AG09319 (cell line): ENCODE data around the gene GTF2H2C.

GRCh38 chr5:69276439-69277195 lies 41.9 kb downstream of the CDK7 start:
- RRBS = no CpG with 5 or more reads among the region's 5 CpGs

GRCh38 chr5:69416062-69417246 lies 1.5 kb downstream of the MARVELD2 start:
- RRBS = no CpG with 5 or more reads among the region's 11 CpGs

- RRBS = no CpG with 5 or more reads among the region's 13 CpGs
These were observed 5.2 kb downstream of the MARVELD2 start for GRCh38 chr5:69419933-69420636.

GRCh38 chr5:69466591-69467006 lies 26.0 kb upstream of the OCLN start:
- RRBS = no CpG with 5 or more reads among the region's 10 CpGs

GRCh38 chr5:69502276-69503091 lies 9.9 kb downstream of the OCLN start:
- RRBS = no CpG with 5 or more reads among the region's 6 CpGs

DNA sequence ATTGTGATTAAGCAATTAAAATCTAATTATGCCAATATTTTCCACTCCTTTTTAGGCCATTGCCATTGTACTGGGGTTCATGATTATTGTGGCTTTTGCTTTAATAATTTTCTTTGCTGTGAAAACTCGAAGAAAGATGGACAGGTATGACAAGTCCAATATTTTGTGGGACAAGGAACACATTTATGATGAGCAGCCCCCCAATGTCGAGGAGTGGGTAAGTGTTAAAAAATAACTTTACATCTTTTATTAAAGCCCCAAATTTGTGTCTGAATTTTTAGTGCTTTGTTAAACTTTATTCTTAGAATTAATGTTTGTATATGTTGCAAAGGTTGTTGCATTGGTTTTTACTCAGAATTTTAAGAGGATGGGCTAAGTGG lies 21.3 kb downstream of the OCLN start:
- RRBS = no CpG with 5 or more reads among the region's 2 CpGs

DNA sequence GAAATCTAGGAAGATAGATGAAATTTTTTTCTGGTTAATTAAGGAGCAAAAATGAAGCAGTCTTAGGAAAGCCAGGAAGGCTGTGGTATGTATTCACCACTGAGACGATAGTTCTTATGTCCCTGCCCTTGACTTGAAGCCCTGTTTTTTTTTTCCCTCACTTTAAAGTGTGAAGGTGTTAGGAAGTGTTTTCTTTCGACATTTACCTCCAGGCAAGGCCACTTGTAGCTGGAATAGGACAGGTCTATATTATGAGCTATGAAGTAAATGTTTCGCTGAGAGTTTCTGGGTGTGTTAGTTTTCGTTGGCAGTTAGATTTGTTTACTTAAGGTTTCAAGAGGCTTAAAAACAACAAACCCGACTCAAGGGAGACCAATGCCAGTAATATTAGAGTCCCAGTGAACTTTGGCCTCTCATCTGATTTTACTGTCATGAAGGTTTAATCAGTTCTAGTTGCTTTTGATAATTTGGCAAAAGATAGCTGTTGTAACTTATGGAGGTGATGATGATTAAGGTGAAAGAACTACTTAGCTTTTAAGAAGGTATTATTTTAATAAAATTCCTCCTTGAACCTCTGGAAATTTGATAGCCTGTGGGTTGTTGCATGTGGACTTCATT lies 25.2 kb downstream of the OCLN start:
- RRBS = no CpG with 5 or more reads among the region's 5 CpGs

GRCh38 chr5:69559724-69560420 lies at the start of gene GTF2H2C:
Gene GTF2H2C (plus strand): TSS chr5:69560191.
- RRBS = no CpG with 5 or more reads among the region's 43 CpGs

GRCh38 chr5:71289850-71290404 lies 165.5 kb upstream of the BDP1 start:
- RRBS = no CpG with 5 or more reads among the region's 51 CpGs

DNA sequence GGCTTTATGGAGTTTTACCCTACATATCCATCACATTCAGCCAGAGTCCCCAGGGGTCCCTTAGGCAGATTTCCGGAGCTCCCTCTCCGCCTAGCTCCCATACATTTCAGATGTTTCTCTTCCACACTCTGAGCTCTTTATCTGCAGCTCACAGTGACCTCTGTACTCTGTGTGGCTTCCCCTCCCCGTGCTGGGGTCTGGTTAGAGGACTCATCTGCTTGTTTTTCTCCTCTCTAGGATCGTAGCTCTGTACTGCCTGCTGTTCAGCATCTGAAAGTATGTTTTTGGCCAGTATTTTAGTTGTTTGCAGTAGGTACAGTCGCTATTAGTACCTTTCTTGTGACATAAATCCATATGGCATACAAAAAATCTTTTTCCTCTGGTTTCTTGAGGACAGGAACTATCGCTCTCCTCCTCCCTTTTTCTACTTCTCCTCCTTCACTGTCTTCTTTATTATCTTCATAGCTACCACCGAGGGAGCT lies 25.0 kb upstream of the CARTPT start:
- RRBS = no CpG with 5 or more reads among the region's 7 CpGs

DNA sequence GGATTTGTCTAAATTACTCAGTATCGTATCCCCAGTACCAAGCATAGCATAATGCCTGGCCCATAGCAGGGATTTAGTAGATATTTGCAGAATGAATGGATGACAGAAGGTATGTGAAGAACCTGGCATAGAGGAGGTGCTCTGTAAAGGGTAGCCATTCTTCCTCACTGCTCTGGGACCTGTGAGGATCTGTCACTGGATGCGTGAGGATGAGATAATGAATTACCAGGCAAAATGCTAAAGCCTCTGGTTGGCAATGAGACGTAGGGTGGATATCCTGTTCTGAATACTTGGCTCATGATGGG lies 172.6 kb downstream of the CARTPT start:
- RRBS = no CpG with 5 or more reads among the region's 3 CpGs

DNA sequence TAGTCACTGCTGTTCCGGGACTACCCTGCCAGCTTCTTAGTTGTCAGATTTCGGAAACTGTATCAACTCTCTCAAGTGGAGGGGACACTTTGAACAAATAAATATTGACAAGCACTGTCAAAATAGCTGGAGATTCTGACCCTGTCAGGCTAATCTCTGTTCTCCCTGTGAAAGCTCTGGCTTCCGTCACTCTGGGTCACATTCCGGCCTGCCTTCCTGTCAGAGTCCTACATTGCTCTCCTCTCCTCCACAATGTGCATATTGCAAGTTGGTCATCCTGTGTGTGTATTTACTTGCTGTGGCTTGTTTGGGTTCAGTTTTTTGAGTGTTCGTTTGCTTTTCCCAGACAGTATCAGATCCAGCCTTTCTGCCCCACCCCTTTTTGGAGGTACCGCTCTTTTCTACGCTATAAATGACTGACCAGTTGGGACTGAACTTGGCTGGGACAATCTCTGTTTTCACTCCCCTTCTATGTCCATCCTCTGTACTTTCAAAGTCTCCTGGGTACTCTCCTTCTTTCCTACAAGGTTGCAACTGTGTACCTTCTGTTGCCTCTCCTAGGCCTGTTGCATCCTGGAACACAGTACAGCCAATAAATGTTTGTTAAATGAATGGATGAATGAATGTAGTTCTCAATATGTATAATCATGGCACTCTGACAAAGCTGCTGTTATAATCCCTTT lies 134.1 kb upstream of the MAP1B start:
- RRBS = no CpG with 5 or more reads among the region's 7 CpGs

GRCh38 chr5:72203403-72204034 lies 96.2 kb downstream of the MAP1B start:
- RRBS = no CpG with 5 or more reads among the region's 10 CpGs

DNA sequence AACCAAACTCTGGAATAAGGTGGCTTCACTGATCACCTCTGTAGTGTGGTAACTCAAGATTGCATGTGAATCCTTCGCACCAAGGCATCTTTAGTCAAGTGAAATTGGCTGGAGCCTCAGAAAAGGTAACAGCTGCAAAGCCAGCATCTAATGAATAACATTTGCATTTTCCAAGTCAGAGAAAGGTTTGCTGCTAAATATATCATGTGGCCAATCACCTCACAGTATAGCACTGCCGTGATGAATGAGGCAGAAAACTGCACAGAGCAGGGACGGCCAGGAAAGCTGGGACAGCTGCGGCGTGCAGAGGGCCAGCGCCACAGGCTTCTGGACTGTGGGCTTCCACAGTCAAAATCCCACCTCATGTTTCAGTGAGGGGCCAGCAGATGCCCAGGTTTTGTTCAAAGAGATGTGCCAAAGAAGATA lies 18.5 kb downstream of the MRPS27 start:
- RRBS = no CpG with 5 or more reads among the region's 6 CpGs

DNA sequence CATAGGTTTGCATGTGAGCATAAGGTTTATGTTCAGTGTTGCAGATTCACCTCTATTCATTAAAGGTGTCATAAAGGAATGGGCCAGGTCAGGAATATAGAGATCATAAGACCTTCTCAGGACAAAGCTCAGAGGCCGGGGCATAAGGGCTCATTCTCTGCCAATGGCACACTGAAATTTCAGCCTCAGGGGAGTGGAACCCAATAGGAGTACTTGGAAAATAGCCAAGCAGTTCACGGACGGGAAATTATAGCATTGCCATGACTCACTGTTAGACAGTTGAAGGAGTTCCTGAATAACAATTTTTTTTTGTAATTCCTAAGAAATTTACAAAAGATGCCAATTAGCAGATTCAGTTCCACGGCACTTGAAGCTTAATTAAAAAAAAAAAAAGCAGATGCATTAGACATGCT lies 58.4 kb downstream of the PTCD2 start:
- RRBS = no CpG with 5 or more reads among the region's 4 CpGs

- RRBS = no CpG with 5 or more reads among the region's 11 CpGs
These were observed 59.6 kb downstream of the PTCD2 start for GRCh38 chr5:72379685-72380305.

GRCh38 chr5:72441657-72442332 lies 65.4 kb downstream of the ZNF366 start:
- RRBS = no CpG with 5 or more reads among the region's 4 CpGs

DNA sequence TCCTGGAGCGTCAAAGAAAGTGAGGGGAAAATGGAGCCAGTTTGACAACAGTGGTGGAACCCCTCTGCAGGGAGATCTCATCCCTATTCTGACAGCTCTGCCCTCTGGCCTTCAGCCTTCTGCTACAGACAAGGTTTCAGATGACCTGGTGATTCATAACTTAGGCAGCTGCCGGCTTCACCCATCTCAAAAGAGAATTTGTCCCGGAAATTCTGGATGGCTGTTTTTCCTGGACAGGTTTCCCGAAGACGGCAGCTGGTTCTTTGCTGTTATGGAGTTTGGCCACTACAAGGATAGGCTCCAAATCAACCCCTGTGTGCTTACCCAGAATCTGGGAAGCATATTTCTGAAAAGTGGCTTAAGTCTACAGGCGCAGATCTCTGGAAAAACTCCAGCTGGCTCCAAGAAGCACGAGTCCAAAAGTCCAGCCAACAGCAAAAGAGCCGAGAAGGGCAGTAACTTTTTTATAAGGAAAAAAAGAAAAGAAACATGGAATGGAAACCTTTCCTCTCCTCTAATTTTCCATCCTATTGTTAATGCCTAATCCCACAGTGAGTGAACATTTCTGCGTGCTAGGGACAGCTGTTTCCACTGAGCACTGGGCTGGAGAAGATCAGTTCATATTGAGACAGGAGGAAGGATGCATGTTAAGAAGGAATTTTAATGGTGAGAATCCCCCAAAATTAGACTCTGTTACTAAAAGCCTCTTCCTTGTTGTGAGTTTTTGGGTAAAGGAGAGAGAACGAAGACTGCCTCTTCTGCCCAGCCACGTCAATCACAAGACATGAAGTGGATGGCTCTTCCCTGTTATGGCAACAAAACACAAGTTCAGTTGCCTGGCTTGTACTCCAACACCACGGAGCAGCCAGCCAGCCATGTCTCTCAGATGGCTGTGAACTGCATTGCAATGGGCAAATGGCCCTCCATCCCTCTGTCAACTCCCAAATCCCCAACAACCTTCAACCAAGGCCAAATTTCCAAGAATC lies 54.4 kb downstream of the ZNF366 start:
- RRBS = no CpG with 5 or more reads among the region's 12 CpGs

- RRBS = no CpG with 5 or more reads among the region's 5 CpGs
These were observed 336 bp upstream of the ZNF366 start for GRCh38 chr5:72507589-72507903.

DNA sequence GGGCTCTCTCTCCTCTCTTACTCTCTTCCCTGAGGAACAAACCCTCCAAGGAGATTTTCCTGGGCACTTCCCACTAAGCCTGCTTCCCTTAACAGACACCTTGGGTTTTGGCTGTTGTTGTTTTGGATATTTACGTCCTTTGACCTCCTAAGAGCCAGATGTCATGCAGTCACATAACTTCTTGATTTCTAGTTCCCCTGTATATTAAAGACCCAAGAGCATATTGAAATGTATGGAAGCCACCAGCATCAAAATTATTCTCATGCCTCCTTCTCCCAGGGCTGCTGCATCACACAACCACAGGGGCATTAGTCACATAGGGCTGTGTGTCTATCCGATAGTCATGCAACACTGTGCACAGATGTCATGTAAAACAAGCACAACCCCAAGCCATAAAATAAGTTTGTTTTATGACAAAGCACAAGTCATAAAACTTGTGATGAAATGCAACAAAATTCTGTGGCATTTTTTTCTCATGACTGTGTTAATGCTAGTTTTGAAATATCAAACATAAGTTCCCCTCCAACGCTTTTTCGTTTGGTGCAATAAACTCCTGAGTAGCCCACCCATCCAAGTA lies 93.1 kb upstream of the ZNF366 start:
- RRBS = no CpG with 5 or more reads among the region's 4 CpGs